T47D (cell line): ENCODE measurements around a stretch of chr14.

DNA sequence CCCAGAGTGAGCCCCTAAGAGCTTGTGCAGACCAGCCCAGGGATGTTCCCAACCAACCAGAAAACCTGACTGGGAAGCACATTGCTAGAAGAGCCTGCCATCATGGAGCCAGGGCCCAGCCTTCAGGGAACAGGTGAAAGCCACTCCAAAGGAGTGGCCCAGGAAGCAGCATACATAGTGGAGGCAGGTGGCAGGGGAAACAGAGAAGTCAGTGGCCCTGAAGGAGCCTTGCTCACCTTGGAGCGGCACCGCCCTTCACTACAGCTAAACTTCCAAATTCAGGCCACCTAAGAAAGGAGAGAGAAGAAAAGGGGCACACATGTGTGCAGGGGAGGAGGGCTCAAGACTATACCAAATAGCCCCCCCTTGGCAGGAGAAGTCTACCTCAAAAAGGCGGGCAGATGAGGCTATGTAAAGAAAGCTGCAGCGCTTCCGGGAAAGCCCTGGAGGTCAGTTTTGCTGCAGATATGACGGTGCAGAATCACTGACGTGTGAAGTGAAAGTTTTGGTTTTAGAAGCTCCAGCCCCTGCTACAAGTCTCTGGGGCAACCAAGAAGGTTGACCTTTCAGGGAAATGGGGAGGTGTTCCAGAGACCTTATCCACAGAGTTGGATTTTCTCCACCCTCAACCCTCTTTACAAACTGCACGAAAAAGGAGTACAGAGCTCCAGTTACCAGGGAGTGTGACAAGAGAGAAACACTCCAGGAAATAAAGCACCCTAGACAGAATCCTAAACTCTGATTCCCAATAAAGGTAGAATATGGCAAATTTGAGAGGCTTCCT lies 2.3 kb upstream of the MIDEAS start:
- RRBS: no CpG with 5 or more reads among the region's 8 CpGs

- RRBS: no CpG with 5 or more reads among the region's 3 CpGs
These were observed 35.9 kb upstream of the MIDEAS start for GRCh38 chr14:73795853-73796530.

DNA sequence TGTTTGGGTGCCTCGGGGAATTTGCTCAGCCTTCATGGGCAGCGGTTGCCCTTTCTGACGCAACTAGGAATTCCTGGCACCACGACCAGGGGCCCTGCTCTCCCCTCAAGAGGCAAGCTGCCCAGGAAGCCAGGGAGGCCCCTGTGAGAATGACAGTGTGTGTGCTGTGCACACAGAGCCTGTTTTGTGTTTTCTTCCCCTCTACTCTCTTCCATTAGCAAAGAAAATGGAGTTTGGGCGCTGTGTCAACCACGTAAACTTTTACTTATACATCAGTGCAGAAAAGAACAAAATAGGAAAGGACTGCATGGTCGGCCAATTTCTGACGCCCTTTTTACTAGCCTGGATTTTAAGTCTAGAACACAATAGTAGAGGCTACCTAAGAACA lies 18.0 kb upstream of the PTGR2 start:
- RRBS: no CpG with 5 or more reads among the region's 8 CpGs

DNA sequence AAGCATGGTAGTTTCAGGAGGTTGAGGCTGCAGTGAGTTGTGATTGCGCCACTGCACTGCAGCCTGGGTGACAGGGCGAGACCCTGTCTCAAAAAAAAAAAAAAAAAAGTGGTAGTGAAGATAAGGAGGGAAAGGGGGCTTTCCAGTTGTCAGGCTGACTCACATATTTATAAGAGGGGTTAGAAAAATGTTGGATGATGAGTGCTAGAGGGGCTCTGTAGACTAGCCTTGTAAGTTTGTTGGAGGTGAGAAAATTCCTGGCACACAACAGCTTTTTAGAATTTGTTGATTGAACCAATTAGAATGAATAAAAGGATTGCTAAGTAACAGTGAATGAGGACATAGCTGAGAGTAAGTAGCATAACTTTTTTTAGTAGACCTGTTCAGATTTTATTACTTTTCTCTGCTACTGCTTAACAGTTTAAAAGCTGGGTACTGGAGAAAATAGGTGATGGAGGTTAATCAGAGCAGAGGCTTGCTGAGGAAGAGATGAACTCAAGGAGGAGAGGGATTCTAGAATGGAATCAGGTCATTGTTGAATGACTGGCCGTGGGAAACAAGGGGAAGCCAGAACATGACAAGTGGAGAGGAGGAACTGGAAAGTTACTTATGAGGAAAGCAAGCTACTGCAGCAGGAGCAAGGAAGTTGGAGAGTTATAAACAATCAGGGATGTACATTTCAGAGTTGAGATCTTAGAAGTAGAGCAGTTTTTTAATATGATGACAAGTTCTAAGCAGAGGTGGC lies 24.3 kb downstream of the ZNF410 start:
- RRBS: no CpG with 5 or more reads among the region's 3 CpGs

- RRBS: no CpG with 5 or more reads among the region's 3 CpGs
These were observed 23.7 kb downstream of the COQ6 start for GRCh38 chr14:73973706-73974239.

GRCh38 chr14:73995768-73996600 lies 23.1 kb downstream of the ENTPD5 start:
- RRBS: 92% methylated on average over 2 of the region's 11 CpGs

DNA sequence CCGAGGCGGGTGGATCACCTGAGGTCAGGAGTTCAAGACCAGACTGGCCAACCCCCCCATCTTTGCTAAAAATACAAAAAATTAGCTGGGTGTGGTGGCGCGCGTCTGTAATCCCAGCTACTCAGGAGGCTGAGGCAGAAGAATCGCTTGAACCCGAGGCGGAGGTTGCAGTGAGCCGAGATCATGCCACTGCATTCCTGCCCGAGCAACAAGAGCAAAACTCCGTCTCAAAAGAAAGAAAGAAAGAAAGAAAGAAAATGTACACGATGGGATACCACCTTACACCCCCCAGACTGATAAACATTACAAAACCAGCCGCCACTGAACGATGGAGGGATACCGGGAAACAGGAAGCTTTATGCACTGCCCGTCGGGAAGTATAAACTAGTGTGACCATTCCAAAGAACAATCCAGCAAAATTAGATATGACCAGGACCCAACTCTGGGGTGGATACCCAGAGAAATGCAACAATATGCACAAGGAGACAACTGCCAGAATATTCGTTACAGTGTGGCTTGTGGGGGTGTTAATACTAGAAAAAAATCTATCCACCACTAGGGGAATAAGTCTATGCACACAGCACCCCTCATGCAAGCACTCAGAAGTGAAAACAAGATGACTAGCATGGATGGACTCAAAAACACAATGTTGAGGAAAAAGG lies 932 bp downstream of the ABCD4 start:
- RRBS: no CpG with 5 or more reads among the region's 18 CpGs

- RRBS: 94% methylated on average over 4 of the region's 12 CpGs
These were observed 483 bp downstream of the VRTN start for GRCh38 chr14:74348686-74349221.

DNA sequence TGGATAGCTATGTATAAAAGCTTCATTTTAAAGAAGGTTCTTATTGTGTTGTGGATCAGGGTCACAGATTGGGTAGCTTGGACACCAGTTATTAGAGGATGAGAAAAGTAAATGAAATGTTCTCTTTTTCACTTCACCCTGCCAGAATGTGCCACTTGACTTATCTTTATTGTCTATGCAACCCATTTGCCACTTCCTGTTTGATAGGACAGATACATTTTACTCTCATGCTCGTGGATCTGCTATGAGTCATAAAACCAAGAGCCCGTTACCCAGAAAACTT lies 1.7 kb downstream of the ISCA2 start:
- RRBS: no CpG with 5 or more reads among the region's 2 CpGs

- RRBS: no CpG with 5 or more reads among the region's 2 CpGs
These were observed 6.0 kb downstream of the ISCA2 start for GRCh38 chr14:74499556-74500017.

DNA sequence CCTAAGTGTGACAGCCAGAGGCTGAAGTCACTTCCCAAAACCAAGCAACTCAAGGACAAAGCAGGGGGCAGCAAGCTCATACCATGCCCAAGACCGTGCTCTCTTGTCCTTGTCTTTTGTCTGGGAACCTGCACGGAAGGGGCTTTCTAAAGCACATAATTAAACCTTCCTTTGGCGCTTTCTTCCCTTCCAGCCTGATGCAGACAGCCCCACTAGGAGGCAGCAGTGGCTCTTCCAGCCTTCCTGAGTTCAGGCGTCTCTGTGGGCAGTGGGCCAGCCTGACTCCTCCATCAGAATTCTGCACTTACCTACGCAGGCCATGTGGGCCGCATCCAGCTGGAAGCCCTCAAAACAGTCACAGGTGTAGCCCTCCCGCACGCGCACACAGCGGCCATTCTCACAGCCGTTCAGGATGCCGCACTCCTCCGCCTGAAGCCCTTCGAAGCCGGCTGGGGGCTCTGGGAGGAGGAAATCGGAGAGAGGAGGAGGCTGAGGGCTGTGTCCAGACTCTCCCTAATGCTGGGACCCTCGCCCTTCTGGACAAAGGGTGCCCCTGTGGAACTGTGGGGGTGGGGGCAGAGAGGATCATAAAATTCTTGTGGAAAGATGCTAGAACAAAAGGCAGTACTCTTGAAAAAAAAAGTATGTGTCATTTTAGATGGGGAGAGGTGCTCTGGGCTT lies 7.7 kb downstream of the ISCA2 start:
- RRBS: no CpG with 5 or more reads among the region's 17 CpGs

GRCh38 chr14:74503097-74503814 lies 9.7 kb downstream of the ISCA2 start:
- RRBS: no CpG with 5 or more reads among the region's 18 CpGs

- RRBS: 78% methylated on average over 4 of the region's 28 CpGs
These were observed 15.2 kb downstream of the ISCA2 start for GRCh38 chr14:74508372-74509496.

GRCh38 chr14:74566737-74567145 lies 45.3 kb downstream of the LTBP2 start:
- RRBS: no CpG with 5 or more reads among the region's 5 CpGs

DNA sequence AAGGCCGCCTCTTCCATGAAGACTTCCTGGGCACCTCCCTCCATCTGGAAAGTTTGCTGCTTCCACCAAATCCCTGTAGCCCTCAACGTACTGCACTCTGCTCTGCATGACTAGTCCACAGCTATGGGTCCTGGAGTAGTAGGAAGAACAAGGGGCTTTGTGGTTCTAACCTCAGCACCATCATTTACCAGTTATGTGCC lies 8.4 kb upstream of the LTBP2 start:
- RRBS: no CpG with 5 or more reads among the region's 2 CpGs

GRCh38 chr14:74656011-74656421 lies 44.0 kb upstream of the LTBP2 start:
- RRBS: no CpG with 5 or more reads among the region's 1 CpG

- RRBS: 87% methylated on average over 4 of the region's 8 CpGs
These were observed 50.0 kb upstream of the LTBP2 start for GRCh38 chr14:74661816-74662687.

DNA sequence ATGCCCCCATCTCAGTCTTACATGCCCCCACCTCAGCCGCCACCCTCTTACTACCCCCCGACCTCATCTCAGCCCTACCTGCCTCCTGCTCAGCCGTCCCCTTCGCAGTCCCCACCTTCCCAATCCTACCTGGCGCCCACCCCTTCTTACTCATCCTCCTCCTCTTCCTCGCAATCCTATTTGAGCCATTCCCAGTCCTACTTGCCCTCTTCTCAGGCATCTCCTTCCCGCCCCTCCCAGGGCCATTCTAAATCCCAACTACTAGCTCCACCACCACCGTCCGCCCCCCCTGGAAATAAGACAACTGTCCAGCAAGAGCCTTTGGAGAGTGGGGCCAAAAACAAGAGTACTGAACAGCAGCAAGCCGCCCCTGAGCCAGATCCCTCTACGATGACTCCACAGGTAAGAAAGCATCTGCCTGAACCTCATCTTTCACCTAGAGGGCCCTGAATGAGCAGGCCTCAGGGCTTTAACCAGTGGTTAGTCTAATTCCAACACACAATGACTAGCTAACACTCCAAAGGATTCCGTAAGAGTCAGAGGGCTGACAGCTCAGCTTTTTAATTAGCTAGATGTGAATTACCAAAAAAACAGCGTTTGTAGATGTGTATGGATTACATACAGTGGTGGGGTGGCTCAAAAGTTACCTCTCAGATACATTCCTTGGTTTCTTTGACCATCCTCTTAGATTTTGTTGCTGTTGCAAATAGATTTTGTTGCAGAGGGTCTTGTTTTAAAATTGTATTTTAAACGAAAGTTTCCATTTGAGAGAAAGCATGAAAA lies 1.0 kb downstream of the YLPM1 start:
- RRBS: no CpG with 5 or more reads among the region's 14 CpGs

GRCh38 chr14:74778433-74778744 lies 15.3 kb downstream of the YLPM1 start:
- RRBS: no CpG with 5 or more reads among the region's 2 CpGs

DNA sequence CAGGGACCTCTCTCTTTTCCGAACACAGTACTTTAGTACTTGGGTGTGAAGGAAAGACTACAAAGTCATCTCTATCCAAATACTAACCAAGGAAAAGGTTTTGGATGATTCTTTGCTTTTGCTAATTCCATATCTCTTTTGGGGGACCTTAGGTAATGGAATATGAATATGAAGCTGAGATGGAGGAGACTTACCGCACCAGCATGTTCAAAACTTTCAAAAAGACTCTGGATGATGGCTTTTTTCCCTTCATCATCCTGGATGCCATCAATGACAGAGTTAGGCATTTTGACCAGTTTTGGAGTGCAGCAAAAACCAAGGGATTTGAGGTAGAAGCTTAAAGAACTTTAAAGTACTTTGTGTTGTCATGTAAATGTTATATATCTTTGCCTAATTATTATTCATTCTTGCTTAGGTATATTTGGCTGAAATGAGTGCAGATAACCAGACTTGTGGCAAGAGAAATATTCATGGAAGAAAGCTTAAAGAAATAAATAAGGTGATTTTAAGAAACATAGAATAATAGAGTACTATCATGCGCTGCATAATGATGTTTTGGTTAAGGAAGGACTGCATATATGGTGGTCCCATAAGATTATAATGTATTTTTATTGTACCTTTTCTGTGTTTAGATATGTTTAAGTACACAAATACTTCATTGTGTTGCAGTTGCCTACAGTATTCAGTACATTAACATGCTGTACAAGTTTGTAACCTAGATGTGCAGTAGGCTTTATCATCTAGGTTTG lies 53.8 kb downstream of the YLPM1 start:
- RRBS: no CpG with 5 or more reads among the region's 3 CpGs